Epithelial cell of esophagus (primary cell): ENCODE measurements around a stretch of chr14.

DNA sequence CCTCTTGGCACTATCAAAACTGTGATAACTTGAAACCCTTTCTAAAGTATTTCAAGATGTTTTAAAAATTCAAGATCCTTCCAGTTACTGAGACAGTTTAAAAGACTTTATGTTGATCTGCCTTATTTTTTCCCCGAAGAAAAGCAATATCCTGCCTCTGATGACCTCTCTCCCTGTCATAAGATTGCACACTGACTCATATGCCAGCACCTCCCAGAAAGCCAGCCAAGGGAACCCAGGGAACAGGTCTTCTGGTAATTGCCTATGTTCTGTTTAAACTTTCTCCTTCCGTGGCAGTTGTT lies 300.2 kb upstream of the PRKD1 start:
- RRBS = no CpG with 5 or more reads among the region's 2 CpGs

- RRBS = 1% methylated on average over 6 of the region's 19 CpGs
These were observed 696 bp downstream of the G2E3 start for GRCh38 chr14:30559559-30560148.

GRCh38 chr14:30690246-30691120 lies 68.4 kb downstream of the SCFD1 start:
- RRBS = no CpG with 5 or more reads among the region's 36 CpGs

DNA sequence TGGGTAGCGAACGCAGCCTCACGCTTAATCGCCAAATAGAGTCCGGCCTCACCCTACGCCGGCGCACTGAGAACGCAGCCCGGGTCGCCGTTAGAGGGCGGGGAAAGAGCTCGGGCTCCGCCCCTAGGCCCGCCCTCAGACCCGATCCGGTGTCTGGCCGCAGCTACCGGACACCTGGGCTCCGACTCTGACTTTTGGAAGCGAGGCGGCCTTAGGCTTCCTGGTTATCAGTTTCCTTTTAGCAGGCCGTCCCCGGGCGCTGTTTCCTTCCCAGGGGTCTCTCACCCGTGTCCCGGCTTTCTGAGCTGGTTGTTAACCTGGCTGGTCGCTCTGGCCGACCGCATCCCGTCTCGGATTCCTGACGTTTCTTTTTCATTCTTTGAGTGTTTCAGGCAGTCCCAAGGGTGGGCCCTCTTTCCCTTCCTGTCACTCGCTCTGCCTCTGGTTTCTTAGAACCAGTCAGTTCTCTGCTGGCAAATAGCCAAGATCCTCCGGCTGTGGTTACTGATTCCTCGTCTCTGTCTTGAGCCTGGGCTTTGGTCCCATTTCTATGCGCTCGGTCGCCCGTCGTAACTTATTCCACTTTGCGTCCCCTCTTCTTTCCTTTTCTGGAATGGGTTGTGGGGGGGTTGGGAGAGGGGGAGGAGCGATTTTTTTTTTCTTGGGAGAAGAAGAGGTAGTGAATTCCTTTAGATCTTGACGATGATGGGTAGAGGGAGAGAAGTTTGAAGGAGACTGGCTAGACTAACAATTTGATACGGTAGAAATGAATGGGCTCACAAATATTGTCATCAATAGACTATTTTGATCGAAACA lies 516 bp upstream of the STRN3 start:
- RRBS = under 1% methylated on average over 14 of the region's 47 CpGs

DNA sequence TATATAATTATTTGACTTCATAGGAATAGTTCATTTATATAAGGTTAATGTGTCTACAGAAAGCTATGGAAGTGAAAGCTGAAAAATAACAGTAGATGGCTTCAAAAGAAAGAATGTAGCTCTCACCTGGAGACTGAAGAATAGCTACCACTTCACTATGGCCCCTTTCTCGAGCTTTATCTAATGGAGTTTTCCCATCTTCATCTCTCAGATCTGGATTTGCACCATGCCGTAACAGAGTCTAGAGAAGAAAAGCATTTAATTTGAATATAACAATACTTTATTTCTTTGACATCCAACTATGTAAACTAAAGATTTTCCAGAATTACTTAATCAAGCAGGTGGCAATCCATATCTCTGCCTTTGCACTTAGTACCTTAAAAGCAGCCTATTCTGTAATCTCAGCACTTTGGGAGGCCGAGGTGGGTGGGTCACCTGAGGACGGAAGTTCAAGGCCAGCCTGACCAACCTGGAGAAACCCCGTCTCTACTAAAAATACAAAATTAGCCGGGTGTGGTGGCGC lies 38.3 kb downstream of the HECTD1 start:
- RRBS = no CpG with 5 or more reads among the region's 7 CpGs

- RRBS = no CpG with 5 or more reads among the region's 7 CpGs
These were observed 50.6 kb upstream of the HECTD1 start for GRCh38 chr14:31258062-31258644.

DNA sequence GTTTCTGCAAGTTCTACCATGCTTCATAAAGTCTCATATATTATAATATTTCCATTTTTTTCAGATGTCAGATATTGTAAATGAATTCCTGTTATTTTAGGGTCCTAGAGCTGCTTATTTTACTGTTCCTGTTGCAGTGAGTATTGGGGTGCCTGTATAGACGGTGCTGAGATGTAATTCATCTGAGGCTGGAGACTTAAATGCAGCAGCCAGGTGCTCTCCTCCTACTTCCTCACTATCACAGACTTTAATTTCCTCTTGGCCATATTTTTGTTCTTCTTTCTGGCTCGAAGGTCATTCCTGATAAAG lies 141.9 kb upstream of the ARHGAP5 start:
- RRBS = no CpG with 5 or more reads among the region's 2 CpGs

DNA sequence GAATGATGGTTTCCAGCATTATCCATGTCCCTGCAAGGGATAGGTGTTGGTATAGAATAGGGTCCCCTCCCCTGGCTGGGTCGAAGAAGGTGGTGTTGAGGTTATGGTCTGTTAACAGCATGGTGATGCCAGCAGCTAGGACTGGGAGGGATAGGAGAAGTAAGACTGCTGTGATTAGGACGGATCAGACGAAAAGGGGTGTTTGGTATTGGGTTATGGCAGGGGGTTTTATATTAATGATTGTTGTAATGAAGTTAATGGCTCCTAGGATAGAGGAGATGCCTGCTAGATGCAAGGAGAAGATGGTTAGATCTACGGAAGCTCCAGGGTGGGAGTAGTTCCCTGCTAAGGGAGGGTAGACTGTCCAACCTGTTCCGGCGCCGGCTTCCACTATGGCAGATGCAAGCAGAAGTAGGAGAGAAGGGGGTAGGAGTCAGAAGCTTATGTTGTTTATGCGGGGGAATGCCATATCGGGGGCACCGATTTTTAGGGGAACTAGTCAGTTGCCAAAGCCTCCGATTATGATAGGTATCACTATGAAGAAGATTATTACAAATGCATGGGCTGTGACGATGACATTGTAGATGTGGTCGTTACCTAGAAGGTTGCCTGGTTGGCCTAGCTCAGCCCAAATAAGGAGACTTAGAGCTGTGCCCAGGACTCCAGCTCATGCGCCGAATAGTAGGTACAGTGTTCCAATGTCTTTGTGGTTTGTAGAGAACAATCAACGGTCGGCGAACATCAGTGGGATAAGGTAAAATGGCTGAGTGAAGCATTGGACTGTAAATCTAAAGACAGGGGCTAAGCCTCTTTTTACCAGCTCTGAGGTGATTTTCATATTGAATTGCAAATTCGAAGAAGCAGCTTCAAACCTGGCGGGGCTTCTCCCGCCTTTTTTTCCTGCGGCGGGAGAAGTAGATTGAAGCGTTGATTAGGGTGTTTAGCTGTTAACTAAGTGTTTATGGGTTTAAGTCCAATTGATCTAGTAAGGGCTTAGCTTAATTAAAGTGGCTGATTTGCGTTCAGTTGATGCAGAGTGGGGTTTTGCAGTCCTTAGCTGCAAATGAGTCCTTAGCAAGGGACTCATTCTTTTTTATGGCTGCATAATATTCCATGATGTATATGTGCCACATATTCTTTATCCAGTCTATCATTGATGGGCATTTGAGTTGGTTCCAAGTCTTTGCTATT lies 155.4 kb downstream of the AKAP6 start:
- RRBS = no CpG with 5 or more reads among the region's 25 CpGs

- RRBS = no CpG with 5 or more reads among the region's 18 CpGs
These were observed 67.9 kb upstream of the EGLN3 start for GRCh38 chr14:34018562-34019305.

GRCh38 chr14:34036416-34036907 lies 85.6 kb upstream of the EGLN3 start:
- RRBS = no CpG with 5 or more reads among the region's 4 CpGs

DNA sequence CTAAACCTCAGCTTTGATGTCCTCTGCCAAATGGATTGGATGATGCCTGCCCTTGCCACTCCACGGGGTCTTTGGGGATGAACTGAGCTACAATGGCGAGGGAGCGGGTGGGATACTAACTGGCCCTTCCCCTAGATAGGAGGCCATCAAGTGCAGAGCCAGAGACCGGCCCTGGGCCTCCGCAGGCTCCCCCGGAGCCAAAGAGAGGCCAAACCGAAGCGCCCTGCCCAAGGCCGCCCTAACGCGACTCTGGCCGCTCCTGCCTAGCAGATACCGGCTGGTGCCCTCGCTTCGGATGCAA lies 108.8 kb upstream of the EGLN3 start:
- RRBS = 3% methylated on average over 9 of the region's 15 CpGs

- RRBS = no CpG with 5 or more reads among the region's 12 CpGs
These were observed 112.9 kb upstream of the EGLN3 start for GRCh38 chr14:34063484-34064403.

DNA sequence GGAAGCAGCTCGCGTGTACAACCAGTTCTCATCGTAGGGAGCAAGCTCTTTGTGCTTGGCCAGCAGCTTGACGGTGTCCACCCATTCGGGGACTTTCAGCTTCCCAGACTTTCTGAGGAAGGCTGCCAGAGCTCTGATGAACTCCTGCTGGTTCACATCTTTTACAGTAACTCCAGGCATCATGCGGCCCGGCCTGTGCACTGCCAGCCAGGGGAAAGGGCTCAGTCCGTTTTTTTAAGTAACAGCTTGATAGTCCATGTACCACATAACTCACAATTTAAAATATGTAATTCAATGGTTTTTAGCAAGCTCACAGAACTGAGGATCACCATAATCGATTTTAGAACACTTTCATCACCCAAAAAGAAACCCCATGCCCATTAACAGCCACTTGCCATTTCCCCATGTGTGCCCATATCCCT lies 29.5 kb upstream of the EAPP start:
- RRBS = no CpG with 5 or more reads among the region's 9 CpGs

DNA sequence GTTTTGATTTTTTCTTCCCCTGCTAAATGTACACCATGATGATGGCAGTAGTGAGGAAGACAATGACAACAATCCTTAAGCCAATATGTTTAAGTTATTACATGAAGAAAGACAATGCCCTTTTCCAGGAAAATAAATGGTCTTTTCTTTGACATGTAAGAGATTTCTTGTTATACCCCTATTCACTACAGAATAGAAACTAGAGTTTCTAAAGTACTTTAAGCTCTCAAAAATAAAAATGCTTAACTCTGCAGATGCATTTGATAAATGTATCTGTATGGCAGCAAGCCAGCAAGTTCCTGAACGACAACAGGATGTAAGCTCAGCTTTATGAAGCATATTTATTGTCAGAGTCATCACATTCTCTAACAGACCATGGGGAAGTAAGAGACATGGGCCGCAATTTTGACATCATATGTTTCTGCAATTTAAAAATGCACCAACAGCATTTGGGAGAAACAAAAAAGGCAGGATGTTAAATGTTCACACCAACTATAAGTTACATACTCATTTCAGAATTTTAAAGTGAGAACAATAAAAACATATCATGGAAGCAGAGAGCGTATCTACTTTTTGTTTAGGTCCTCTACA lies 36.1 kb upstream of the SNX6 start:
- RRBS = no CpG with 5 or more reads among the region's 3 CpGs

GRCh38 chr14:35292549-35293304 lies 545 bp downstream of the PSMA6 start:
- RRBS = no CpG with 5 or more reads among the region's 22 CpGs

DNA sequence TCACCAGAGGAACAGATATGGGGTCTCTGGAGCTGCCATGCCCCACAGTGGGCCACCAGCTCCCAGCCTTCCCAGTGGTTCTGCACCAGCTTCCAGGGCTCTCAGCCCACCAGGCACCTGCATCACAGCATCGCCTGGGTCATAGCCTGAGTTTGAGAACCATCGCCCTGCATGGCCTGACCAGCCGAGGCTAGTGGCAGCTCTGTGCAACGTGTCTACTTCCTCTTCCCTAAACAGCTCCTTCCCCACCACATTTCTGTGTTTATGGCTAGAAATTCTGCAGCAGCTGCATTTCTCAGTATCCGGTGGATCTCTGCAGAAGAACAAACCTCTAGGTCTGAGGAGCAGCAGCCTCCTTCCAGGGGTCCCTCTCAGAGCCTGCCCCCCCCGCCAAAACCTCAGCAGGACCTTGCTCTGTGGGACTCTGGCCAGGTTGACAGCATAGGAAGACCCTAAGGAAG lies 47.6 kb downstream of the PSMA6 start:
- RRBS = no CpG with 5 or more reads among the region's 6 CpGs

GRCh38 chr14:35717873-35718519 lies 91.1 kb downstream of the RALGAPA1 start:
- RRBS = no CpG with 5 or more reads among the region's 5 CpGs

- RRBS = no CpG with 5 or more reads among the region's 4 CpGs
These were observed 83.7 kb downstream of the BRMS1L start for GRCh38 chr14:35909855-35910125.

- RRBS = no CpG with 5 or more reads among the region's 1 CpG
These were observed 142.9 kb downstream of the MBIP start for GRCh38 chr14:36177470-36178032.

DNA sequence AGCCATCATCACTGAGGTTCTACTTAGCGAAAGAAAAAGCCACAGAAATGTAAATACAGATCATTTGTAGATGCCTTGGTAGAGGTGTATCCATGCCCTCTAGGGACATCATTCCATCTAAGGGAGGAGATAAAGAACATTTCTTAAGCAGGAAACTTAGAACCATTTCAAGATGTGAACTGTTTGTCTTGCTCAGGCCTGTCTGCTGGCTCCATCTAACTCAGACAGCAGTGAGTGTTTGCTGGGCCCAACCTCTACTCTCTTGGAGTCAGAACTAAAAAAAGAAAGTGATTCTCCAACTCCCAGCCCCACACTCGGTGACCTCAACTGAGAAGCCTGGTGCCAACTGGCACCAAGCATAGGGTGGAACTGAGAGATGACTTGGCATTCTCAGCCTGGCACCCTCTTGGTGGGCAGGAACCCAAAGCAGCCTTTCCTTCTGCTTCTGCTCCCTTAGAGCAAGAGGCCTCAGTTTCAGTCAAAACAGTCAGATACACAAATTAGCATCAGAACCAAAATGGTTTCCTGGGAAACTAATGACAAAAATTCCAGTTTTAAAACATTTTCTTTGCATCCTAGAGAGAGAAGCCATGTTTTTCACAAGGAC lies 63.6 kb upstream of the MBIP start:
- RRBS = no CpG with 5 or more reads among the region's 2 CpGs